Measurements from ENCODE around the genes SLC2A3 and CLEC4E.

- PRO-cap, 6 experiments = no peak in any of the 6 experiments
- RAMPAGE, long total RNA, 2 experiments = no peak in any of the 2 experiments
- RRBS = no CpG with 5 or more reads among the region's 17 CpGs
These were observed 4.4 kb upstream of the CLEC4C start for GRCh38 chr12:7751502-7752063.

- PRO-cap, 6 experiments = no peak in any of the 6 experiments
- RAMPAGE, long total RNA, 2 experiments = no peak in any of the 2 experiments
- RRBS = no CpG with 5 or more reads among the region's 11 CpGs
These were observed 9.1 kb upstream of the SLC2A14 start for GRCh38 chr12:7881761-7882338.

- PRO-cap, 6 experiments = no peak in any of the 6 experiments
- RAMPAGE, long total RNA, 2 experiments = no peak in any of the 2 experiments
- RRBS = no CpG with 5 or more reads among the region's 8 CpGs
These were observed 12.0 kb downstream of the SLC2A3 start for GRCh38 chr12:7923902-7924506.

GRCh38 chr12:7935822-7936558 is at the start of gene SLC2A3:
Gene SLC2A3 (minus strand): TSS chr12:7936187.
- PRO-cap, 6 experiments = peak in 6 of 6 experiments; most common plus-strand start chr12:7936475 (in 1); most common minus-strand start chr12:7936169 (in 6)
- RAMPAGE, long total RNA, 2 experiments = no peak in any of the 2 experiments
- RRBS = no CpG with 5 or more reads among the region's 12 CpGs

DNA sequence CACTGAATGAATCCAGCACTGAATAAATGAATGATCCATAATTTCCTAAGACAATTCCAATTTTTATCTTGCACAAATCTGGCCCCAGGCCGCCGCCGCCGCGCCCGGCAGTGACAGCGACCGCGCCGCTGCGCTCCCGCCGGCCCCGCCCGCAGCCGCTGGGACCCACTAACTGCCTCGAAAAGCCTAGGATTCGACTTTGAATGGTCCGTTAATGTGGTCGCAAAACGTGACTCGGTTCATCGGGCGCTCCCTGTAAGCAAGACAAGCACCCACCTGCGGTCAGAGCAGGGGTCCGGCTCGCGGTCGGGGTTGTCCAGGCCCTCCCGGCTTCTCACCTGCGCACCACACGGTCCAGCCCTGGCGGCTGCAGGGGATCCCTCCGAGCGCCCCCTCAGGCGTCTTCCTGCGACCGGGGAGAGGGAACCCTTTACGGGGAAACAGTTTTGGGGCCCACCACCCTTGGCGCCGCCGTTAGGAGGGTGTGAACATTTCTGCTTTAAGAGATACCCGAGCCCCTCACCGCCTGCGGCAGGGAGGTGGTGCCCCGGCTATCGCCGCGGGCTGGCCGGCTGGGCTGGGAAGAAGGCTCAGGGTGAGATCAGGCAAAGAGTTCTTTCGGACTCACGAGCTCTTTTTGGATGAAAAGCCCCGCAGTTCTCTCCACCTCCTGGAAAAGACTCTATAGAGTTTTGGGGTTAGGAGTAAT is 13.7 kb upstream of the FOXJ2 start:
- PRO-cap, 6 experiments = no peak in any of the 6 experiments
- RAMPAGE, long total RNA, 2 experiments = no peak in any of the 2 experiments
- RRBS = 4% methylated on average over 11 of the region's 53 CpGs

DNA sequence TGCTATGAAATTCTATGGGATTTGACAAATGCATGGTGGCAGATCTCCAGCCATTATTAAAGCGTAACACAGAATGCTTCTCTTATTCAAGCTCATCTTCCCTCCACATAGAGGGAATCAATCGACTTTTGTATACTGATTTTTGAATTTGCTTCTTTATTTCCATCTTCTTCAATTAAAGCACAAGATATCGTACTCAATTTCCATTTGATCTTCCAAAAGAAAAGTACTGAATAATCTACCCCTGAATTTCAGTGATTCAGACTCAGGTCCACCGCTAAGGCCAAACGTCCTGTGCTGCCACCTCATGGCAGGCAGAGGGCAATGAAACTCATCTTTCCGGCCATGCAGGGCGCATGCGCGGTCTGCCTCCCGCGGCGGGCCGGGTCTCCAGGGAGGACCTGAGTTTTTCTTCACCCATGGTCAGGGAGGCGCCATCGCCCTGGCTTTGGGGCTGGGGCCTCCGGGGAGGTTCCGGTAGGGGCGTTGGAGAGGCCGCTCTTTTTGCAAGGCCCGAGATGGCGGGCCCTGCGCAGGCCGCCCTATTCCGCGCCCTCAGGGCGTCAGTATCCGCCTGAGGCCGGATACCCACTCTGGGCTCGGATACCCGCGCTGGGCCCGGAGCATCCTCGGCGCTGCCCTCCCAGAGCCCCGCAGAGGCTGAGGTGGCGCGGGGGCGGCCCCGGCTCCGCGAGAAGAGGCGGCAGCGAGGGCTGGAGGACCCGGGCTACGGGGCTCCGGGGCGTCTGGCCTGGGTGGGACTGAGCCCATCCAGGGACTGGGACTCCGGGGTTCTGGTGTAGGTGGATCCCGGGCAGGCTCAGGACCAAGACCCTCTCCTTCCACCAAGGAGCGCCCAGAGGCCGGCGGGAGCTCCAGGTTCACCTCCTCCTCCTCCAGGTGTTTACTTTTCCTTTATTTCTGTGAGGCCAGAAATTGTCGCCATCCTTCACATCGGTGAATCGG is 23.3 kb downstream of the ZNF705A start:
- PRO-cap, 6 experiments = peak in 6 of 6 experiments; most common plus-strand start position 404 of the sequence (in 6)
- RAMPAGE, long total RNA, 2 experiments = no peak in any of the 2 experiments
- RRBS = 2% methylated on average over 7 of the region's 55 CpGs

DNA sequence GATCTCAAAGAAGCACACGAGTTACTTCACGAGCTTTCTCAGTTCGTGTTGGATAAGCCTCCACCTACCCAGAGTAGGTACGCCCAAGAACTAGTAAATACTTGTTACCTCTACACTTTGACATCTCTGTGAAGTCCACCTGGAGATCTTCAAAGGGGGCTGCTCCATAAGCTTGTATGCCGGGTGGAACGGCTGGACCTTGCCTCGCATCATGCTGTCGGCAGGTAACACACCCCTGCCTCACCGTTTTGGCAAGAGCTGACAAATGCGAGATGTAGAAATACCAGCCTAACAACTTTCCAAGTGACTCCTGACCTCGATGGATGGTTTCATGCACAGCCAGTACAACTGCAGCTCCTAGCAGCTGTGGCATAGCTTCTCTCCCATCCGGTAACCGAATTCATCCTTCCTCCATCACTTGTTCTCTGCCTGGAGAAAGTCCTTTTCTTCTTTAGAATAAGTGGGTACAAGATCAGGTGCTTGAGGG is 58.2 kb upstream of the FAM90A1 start:
- PRO-cap, 6 experiments = no peak in any of the 6 experiments
- RAMPAGE, long total RNA, 2 experiments = no peak in any of the 2 experiments
- RRBS = no CpG with 5 or more reads among the region's 13 CpGs

- PRO-cap, 6 experiments = peak in 1 of 6 experiments; most common minus-strand start chr12:8540901 (in 1)
- RAMPAGE, long total RNA, 2 experiments = no peak in any of the 2 experiments
- RRBS = no CpG with 5 or more reads among the region's 4 CpGs
These were observed at the start of gene CLEC4E for GRCh38 chr12:8540703-8541383. Gene CLEC4E (minus strand): TSS chr12:8540905.

DNA sequence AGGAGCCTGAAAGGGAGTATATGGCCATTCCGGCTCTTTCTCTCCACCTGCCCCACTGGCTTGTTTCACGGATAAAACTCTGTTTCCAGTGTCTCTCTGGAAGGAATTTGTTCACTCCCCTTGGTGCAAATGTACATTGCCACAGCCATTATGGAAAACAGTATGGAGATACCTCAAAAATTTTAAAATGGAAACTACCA is 23.3 kb downstream of the A2M start:
- PRO-cap, 6 experiments = no peak in any of the 6 experiments
- RAMPAGE, long total RNA, 2 experiments = no peak in any of the 2 experiments
- RRBS = no CpG with 5 or more reads among the region's 2 CpGs

DNA sequence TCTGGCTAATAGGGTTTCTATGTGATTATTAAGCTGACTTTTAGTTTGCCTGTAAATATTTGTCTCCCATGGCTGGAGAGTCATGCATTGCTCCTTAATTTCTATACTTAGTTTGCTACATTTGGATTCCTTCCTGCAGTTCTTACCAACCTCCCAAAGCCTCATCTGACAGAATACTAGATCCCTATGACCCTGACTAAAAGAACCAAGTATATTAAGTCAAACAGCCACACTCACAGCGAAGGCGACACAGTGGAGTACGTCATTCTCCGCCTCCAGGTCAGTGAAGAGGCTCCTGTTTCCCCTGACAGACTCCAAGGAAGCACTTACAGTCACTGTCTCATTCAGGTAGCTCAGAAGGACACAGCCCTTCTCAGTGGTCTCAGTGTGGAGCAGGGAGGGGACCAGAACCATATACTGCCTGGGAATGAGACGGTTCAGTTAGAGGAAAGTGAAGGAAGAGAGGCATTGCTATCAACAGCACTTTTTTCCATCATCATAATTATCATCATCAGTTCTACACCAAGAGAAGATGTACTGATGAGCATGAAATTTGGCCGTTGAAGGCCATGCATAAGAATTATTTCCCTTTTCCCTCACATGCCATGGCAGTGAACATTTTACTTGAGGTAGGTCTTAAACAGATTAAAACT is 2.5 kb downstream of the A2M start:
- PRO-cap, 6 experiments = peak in 2 of 6 experiments; most common plus-strand start position 307 of the sequence (in 2)
- RAMPAGE, long total RNA, 2 experiments = no peak in any of the 2 experiments
- RRBS = no CpG with 5 or more reads among the region's 6 CpGs

- PRO-cap, 6 experiments = peak in 2 of 6 experiments; most common plus-strand start chr12:9238293 (in 2)
- RAMPAGE, long total RNA, 2 experiments = no peak in any of the 2 experiments
- RRBS = no CpG with 5 or more reads among the region's 7 CpGs
These were observed 29.7 kb upstream of the PZP start for GRCh38 chr12:9237896-9238389.

GRCh38 chr12:9283478-9284176 is 75.4 kb upstream of the PZP start:
- PRO-cap, 6 experiments = peak in 5 of 6 experiments; most common plus-strand start chr12:9284024 (in 3); most common minus-strand start chr12:9283890 (in 5)
- RAMPAGE, long total RNA, 2 experiments = no peak in any of the 2 experiments
- RRBS = 0% methylated on average over 5 of the region's 44 CpGs

GRCh38 chr12:9450234-9450584 is 157.5 kb downstream of the KLRB1 start:
- PRO-cap, 6 experiments = no peak in any of the 6 experiments
- RAMPAGE, long total RNA, 2 experiments = no peak in any of the 2 experiments
- RRBS = no CpG with 5 or more reads among the region's 22 CpGs

DNA sequence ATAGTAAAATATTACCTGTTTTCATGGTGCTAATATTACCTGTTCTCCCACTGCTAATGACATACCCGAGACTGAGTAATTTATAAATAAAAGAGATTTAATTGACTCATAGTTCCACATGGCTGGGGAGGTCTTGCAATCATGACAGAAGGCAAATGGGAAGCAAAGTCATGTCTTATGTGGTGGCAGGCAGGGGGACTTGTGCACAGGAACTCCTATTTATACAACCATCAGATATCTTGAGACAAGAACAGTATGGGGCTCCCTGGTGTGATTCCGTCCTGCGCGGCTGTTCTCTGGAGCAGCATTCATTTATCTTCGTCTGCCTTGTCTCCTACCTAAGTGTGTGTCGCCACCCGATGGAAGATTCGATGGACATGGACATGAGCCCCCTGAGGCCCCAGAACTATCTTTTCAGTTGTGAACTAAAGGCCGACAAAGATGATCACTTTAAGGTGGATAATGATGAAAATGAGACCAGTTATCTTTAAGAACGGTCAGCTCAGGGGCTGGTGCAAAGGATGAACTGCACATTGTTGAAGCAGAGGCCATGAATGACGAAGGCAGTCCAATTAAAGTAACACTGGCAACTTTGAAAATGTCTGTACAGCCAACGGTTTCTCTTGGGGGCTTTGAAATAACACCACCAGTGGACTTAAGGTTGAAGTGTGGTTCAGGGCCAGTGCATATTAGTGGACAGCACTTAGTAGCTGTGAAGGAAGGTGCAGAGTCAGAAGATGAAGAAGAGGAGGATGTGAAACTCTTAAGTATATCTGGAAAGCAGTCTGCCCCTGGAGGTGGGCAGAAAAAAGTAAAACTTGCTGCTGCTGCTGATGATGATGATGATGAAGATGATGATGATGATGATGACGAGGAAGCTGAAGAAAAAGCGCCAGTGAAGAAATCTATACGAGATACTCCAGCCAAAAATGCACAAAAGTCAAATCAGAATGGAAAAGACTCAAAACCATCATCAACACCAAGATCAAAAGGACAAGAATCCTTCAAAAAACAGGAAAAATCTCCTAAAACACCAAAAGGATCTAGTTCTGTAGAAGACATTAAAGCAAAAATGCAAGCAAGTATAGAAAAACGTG is 25.9 kb downstream of the CLEC2D start:
- PRO-cap, 6 experiments = no peak in any of the 6 experiments
- RAMPAGE, long total RNA, 2 experiments = no peak in any of the 2 experiments
- RRBS = no CpG with 5 or more reads among the region's 16 CpGs

DNA sequence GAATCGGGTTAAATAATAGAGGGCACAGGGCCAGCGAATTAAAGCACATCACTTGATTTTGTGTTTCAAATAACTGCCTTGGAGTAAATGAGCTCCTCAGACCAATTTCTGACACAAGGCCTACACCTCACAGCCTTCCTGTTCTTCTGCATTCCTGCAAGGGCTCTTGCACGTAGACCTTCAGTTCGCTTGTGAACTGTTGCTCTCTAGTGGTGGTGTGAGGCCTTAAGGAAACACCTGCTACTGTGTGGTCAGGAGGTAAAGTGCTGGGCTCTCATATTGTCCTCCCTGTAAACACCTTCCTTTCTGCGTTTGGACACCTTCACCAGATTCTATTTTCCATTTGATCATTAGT is 29.3 kb upstream of the KLRF1 start:
- PRO-cap, 6 experiments = no peak in any of the 6 experiments
- RAMPAGE, long total RNA, 2 experiments = no peak in any of the 2 experiments
- RRBS = no CpG with 5 or more reads among the region's 5 CpGs

DNA sequence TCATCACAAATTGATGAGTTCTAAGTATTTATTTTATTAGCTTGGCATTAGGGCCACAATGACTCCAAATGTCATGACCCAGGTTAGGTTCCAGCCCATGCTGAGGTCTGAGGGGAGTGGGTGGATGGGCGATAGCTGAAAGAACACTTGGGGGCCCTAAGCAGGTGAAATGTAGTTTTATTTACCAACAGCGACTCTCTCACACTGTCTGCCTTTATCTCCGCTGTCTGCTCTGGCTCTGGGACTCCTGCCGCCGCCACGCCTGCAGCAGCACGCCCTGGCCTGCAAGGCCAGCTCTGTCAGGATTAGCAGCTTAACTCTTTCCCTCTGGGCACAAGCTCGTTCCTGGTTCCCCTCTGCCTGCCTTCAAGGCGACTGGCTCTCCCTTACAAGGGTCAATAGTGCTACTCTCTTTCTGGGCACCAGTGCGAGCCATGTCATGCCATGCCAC is 3.5 kb upstream of the CLEC2B start:
- PRO-cap, 6 experiments = no peak in any of the 6 experiments
- RAMPAGE, long total RNA, 2 experiments = no peak in any of the 2 experiments
- RRBS = no CpG with 5 or more reads among the region's 10 CpGs

DNA sequence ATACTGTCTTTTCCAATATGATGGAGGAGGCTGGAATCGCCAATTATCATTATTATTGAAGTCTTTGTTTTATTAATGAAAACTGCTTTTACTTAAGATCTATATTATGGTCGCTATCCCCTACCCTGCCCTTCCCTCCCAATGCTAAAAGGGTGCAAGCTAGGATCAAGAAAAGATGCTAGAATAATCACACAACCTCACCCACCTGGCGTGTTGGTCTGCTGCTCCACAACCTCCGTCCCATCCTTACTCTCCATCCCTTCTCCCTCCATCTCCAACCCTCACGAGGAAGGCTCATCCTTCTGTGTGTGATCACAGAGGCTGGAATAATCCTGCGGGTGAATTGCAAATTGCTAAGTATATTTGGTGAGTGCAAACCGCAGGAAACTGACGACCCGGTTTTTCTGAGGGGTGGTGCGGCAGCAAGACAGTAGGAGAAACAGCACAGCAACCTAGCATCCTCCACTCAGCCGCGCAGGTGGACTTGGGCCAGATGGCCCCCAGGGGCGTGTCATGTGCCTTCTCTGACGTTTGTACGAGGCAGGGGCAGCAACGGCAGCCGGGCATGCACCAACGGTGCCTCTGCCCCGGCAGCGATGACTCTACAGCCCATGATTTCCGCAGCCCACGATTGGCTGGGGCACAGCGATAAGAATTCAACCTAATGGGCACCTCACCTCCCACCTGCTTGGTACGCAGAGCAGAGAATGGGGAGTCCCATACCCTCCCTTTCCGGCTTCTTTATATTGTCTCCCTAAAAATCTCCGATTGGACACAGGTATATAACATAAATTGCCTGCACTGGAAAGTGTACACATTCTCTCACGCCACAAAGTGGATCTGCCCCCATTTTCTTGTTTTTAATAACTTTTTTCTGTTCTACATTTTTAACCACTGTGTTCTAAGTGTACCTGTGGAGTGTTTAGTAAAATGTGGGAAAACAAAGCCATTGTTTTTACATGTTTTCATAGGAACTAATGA is 11.0 kb upstream of the CLEC2A start:
- PRO-cap, 6 experiments = no peak in any of the 6 experiments
- RAMPAGE, long total RNA, 2 experiments = no peak in any of the 2 experiments
- RRBS = no CpG with 5 or more reads among the region's 27 CpGs

DNA sequence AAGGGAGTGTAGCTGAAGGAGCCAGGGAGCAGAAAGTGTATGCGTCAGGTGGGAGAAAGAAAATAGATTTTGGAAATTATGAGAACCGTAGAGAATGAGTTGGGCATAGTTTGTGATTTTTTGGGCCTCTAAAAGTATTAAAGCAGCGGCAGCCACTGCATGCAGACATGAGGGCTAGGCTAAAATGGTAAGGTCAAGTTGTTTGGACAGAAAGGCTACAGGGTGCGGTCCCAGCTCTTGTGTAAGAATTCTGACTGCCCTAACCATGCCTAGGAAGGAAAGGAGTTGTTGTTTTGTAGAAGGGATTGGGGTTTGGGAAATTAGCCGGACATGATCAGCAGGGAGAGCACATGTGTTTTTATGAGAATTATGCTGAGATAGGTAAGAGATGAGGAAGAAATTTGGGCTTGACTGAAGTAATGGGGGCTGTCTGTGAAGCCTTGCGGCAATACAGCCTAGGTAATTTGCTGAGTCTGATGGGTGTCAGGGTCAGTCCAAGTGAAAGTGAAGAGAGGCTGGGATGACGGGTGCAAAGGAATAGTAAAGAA is 6.1 kb upstream of the CLEC12A start:
- PRO-cap, 6 experiments = peak in 2 of 6 experiments; most common plus-strand start position 298 of the sequence (in 1)
- RAMPAGE, long total RNA, 2 experiments = start-site peak on the plus strand in 1 of 2 experiments, centred at position 325 of the sequence, 7 reads per replicate
- RRBS = no CpG with 5 or more reads among the region's 7 CpGs

- PRO-cap, 6 experiments = no peak in any of the 6 experiments
- RAMPAGE, long total RNA, 2 experiments = no peak in any of the 2 experiments
- RRBS = no CpG with 5 or more reads among the region's 3 CpGs
These were observed 9.8 kb downstream of the CLEC1A start for GRCh38 chr12:10089034-10089323.

DNA sequence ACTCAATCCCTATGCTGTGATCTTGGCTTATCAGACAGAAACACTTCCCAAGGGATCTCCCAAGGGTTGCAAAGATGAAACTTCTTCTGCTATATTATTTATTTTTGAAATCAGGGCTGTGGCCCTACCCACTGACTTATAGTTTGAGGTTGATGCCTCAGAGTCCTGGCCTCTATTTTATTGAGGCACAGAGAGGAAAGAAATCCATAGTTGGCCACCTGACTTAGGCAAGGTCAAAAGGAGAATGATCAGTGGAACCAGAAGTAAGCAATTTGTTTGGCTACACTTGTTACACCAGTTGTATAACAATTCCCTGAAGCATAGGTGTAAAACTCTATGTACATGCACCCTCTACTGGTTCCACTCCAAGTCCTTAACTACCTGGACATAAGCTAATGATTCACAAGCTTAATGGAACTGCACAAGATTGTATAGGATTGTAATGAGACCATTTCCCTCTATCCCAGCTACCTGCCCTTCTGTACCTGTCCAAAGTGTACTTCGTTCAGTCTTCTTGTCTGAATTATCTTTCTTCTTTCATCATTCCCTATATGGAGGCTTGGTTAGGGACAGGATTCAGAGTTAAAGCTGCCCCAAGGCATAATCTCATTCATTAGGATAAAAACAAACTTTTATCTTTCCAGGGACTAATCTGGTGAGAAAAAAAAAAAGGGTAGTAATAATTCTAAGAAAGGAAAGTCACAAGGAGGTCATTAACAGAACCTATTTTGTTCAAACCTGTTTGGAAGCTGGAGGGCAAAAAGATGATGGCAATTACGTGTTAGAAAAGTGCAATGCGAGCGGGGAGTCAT is 3.0 kb upstream of the TMEM52B start:
- PRO-cap, 6 experiments = no peak in any of the 6 experiments
- RAMPAGE, long total RNA, 2 experiments = no peak in any of the 2 experiments
- RRBS = no CpG with 5 or more reads among the region's 4 CpGs

Measured in heart left ventricle (tissue), 7 donors.